Right ventricle myocardium (tissue), 1 donor: ENCODE measurements around a stretch of chr1.

DNA sequence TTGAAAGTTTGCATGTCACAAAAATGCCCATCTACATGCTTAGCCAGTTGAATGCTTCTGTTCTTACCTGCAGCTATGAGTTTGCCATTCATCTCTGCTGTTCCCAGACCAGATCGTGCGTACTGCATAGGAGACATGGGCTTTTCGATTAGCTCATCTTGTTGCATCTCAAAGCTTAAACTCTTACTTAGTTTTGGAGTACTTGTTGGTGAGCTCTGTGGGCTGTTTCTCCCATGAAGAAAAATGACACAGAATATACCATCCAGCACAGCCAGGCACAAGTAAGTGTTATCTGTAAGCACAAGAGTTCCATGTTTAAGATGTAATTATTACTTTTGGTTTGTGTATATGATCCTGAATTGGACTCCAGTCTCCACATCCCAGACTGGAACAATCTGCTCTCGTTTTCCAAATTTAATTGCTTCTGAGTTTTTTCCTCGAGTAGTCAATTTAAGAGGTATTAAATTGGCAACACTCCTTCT, 16.1 kb downstream of the IVNS1ABP start:
- PRO-cap, 2 experiments = no peak in any of the 2 experiments

- PRO-cap, 2 experiments = no peak in any of the 2 experiments
Measured at GRCh38 chr1:185374179-185374611, 57.2 kb upstream of the IVNS1ABP start.

DNA sequence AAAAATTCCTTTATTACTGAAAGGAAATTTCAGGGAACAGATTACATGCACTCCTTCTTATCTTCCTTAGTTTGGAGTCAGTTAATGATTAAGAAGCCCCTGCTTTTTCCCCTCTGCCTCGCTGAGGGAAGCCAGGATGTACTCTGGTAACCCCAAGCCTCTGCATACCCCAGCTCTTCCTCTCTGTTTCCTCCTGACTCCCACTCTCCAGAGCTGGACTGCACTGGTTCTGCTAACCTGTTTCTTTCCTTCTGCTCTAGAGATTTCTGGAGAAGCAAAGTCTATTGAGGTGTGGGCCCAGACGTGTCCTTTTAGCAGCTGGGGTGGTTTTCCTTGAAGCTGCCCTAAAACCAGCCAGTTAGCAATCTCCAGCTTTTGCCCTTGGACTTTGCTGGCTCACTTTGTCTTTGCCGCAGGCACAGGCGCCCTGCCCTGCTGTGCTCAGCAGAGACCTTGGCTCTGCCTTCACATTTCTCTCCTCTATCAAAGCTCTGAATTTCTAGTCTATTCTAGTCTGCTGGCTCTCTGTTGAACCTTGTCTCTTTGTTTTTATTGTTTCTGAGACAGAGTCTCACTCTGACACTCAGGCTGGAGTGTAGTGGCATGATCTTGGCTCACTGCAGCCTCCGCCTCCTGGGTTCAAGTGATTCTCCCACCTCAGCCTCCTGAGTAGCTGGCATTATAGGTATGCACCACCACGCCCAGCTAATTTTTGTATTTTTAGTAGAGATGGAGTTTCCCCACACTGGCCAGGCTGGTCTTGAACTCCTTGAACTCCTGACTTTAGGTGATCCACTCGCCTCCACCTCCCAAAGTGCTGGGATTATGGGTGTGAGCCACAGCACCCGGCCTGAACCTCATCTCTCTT, 171.9 kb upstream of the IVNS1ABP start:
- PRO-cap, 2 experiments = no peak in any of the 2 experiments

GRCh38 chr1:185934684-185935174, 200.5 kb downstream of the HMCN1 start:
- PRO-cap, 2 experiments = no peak in any of the 2 experiments

DNA sequence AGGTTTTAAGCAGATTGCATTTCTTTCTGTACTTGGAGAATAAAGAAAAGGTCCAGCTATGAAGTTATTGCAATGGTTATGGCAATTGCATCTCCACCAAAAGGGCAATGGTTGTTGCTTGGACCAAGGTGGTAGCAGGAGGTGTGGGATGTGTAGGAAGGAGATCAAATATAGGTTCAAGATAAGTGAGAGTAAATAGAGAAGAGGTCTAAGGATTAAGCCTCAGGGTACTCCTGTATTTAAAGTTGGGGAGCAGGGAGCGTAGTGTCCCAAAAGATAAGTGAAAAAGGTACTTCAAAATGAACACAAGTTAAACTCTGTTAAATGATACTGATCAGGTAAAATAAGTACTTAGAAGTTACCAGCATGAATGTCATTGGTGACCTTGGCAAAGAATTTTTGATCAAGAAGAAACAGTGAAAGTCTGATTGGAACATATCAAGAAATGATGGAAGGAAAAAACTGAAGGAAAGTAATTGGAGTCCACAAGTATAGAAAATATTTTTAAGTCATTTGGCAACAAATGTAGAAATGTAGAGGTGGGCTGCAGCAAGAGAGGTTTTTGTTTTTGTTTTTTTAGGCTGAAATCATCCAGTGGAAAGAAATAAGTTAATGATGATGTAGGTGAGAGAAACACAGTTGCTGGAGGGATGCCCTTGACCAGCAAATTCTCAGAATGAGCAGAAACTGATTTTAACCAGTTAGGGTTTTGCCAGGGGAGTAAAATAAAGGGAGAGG, 223.0 kb upstream of the PRG4 start:
- PRO-cap, 2 experiments = no peak in any of the 2 experiments

GRCh38 chr1:186082111-186082776, 213.8 kb upstream of the PRG4 start:
- PRO-cap, 2 experiments = no peak in any of the 2 experiments

DNA sequence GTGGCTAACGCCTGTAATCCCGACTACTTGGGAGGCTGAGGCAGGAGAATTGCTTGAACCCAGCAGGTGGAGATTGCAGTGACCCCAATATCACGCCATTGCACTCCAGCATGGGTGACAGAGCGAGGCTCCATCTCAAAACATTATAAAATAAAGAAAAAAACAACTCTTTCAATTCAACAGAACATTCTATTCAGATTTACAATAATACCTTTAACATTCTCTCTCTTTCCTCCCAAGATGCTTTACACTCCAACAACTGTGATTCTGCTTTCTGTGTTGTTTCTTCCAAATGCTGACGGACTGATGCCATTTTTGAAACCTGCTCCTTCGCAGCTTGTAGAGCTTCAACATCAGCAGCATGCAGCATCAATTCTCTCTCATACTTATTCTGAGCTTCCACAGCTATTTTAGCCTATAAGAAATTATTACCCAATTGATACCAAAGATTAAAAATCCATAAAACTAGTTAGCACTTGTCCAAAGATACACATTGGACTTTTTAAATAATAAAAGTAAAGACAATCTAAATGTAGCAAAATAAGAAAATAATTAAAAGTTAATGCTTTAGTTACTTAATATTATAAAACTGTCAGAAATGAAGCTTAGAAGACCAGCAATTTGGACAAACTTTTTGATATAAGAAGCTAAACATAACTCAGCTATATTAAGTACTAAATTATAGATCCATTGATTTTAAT, 30.7 kb downstream of the TPR start:
- PRO-cap, 2 experiments = no peak in any of the 2 experiments

GRCh38 chr1:186360731-186361108, 14.3 kb downstream of the TPR start:
- PRO-cap, 2 experiments = no peak in any of the 2 experiments

- PRO-cap, 2 experiments = no peak in any of the 2 experiments
Measured at GRCh38 chr1:186374141-186374697, 834 bp downstream of the TPR start.

GRCh38 chr1:187104738-187105103, 276.0 kb downstream of the PLA2G4A start:
- PRO-cap, 2 experiments = no peak in any of the 2 experiments

- PRO-cap, 2 experiments = no peak in any of the 2 experiments
Measured at GRCh38 chr1:189994705-189995099, 483.0 kb downstream of the BRINP3 start.

GRCh38 chr1:190474261-190475014, 3.2 kb downstream of the BRINP3 start:
- PRO-cap, 2 experiments = no peak in any of the 2 experiments

DNA sequence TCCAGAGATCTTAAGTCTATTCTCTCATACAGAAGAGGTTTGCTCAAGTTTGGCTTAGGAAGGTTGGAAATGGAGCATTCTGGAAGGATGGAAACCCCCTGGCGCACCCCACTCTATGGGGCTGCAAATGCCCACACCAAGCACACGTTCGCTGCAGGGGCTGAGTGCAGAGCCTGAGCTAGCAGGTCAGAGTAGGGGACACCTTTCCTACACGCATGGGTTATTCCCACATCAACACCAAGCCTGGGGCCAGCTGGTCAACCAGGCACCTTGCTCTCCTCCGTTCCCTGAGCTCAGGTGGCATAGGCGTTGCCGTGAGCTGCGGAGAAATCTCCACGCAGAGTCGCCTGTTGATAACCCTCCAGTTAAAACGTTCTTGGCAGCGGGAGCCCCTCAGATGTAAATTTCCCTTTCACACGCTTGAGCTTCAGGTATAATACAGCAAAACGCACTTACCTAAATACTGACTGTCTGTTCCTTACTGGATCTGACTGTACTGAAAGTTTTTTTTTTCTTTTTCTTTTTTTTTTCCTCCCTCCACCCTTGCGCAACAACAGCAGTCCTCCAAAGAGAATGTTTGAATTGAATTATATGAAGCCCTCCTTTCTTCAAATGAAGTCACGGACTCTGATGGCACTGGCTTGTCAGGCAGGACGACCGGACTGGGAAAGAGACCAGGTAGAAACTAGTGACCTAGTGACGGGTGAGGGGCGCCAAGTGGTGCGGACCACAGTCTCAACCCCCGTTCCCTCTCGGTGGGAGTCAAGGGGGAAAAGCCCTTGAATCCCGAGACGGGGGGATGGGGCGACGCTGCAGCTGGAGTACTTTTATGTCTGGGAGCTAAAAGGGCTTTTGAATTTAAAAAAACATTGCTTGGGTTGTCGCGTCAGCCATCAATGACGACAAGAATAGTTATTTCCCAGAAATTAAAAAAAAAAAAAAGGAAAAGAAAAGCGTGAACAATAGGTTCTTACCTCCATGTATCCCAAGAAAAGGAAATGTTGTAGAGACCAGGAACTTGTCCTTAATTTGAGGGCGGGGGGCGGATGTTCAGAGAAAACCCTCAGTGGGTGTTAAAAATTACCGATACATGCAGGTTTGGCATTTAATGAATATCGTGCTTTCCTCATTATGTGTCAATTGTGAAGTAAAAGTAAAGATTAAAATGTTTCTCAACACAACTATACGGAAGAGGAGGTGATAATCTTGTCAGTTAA, 1.9 kb downstream of the BRINP3 start:
- PRO-cap, 2 experiments = no peak in any of the 2 experiments

GRCh38 chr1:192485656-192486325, 89.8 kb upstream of the RGS1 start:
- PRO-cap, 2 experiments = no peak in any of the 2 experiments

- PRO-cap, 2 experiments = no peak in any of the 2 experiments
Measured at GRCh38 chr1:192489658-192490192, 85.8 kb upstream of the RGS1 start.

DNA sequence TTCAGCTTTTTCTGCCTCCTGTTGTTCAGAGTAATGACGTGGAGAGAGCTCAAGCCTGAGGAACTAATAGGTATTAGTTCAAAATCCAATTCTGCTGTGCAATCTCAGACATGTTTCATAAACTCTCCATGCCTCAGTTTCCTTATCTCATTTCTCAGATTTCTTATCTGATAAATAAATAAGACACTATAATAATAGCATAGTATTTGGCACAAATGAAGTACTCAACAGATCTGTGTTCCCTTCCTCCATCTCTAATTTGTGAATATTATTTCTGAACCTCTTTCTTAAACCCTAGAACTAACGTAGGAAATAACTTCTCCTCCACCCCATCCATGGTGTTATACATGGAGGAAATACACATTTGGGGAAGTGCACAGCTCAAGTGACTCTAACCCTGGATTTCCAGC, 63.4 kb upstream of the RGS1 start:
- PRO-cap, 2 experiments = no peak in any of the 2 experiments

GRCh38 chr1:192628457-192628981, 7.4 kb upstream of the RGS13 start:
- PRO-cap, 2 experiments = no peak in any of the 2 experiments

- PRO-cap, 2 experiments = no peak in any of the 2 experiments
Measured at GRCh38 chr1:192936452-192937100, 122.6 kb downstream of the UCHL5 start.

DNA sequence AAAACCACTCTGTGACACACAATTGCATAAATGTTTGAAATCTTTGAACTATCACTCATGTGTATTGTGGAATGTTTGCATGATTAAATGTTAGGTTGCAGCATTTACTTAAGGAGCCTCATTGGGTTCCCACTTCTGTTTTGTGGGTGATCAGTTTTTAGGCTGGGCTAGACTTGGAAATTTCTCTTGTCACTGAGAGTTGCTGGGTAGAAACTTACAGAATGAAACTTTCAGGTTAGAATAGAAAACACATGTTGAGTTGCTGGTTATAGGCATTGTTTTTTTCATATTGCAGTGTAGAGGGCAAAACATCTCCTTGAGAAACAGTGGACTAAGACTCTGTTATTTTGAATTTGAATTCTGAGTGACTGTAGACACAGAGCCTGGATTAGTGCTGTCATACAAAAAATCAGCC, 270.6 kb upstream of the B3GALT2 start:
- PRO-cap, 2 experiments = no peak in any of the 2 experiments

DNA sequence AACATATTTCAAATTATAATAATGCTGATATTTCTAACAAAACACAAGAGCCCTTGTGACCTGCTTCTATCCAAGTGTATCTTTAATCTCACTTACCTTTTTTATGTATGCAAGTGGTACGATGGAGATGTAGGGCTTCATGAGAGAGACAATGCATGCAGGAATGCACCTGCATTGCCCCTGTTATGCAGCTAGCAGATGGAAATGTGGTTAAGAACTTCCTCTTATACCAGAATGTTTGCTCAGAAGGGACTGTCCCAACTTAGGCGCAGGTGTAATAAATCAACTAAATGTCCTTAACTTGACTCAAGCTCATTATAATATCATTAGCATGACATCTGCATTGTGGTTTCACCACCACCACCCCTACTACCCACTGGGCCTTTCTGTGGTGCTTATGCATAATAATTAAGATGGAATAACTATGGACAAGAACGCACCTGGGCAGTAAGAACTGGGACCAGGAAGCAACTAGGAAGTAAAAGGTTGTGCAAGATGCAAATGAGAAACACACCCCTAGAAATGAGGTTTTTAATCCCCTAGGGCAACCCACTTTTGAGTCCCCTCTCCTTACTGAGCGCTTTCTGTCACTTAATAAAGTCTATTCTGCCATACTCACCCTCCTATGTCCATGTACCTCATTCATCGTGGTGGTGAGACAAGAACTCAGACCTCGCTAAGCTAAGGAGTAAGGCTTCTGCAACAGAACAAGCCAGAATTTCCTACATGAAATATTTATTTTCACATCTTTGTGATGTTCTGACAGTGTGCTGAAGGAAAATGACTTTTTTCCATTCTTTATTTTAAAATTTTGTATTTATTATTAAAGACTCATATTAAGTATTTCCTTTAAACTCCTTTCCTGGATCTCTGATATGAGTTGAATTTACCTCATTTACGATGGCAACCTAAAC, 1103.3 kb upstream of the B3GALT2 start:
- PRO-cap, 2 experiments = no peak in any of the 2 experiments